Omental fat pad (tissue), 4 donors: ENCODE results near the genes LIN7C and ARL14EP.

DNA sequence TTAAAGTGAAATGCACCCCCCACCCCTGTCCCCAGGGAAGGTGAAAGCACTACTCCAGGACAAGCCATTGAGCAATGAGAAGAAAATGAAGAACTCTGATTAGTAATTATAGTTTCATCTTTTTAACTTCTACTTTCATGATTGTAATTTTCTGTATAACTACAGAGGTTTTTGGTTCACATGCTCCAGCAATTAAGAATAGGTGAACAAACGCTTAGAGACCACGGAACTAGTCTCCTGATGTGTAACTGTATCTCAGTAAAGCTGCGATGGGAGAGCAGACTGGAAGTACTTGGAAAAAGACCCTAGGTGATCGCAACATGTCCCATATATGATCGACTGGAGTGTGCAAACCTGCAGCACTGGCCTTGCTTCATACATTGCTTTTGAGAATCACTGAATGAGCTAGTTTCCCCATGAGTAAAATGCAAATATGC lies 3.0 kb downstream of the LGR4 start:
- PRO-cap, result no peak
- RAMPAGE, long total RNA, 4 experiments, result no peak in any of the 4 experiments

- PRO-cap, result unidirectional peak, minus-strand start at chr11:27506767
- RAMPAGE, long total RNA, 4 experiments, result start-site peak on the plus strand in 3 of 4 experiments, at chr11:27506813-27506857 at its widest, 12 to 21 reads per replicate; start-site peak on the minus strand in 3 of 4 experiments, at chr11:27506757-27506769 at its widest, 297 to 1,538 reads per replicate
Measured at GRCh38 chr11:27506014-27506933, at the start of gene LIN7C. LIN7C (minus strand) TSS chr11:27506769.

DNA sequence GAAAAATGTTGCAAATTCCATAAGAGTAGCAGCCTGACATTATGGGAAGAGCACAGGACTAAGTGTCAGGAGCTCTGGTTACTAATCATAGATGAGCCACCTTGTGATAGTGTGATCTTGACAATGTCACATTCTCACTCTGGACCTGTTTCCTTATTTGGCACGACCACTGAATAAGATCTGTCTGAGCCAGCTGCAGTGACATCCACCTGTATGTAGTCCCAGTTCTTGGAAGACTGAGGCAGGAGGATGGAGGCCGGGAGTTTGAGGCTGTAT lies 5.7 kb upstream of the LIN7C start:
- PRO-cap, result no peak
- RAMPAGE, long total RNA, 4 experiments, result no peak in any of the 4 experiments

GRCh38 chr11:28110001-28111373 lies 2.3 kb downstream of the METTL15 start:
- PRO-cap, result no peak
- RAMPAGE, long total RNA, 4 experiments, result start-site peak on the plus strand in 3 of 4 experiments, at chr11:28110290-28110322 at its widest, 38 to 162 reads per replicate

DNA sequence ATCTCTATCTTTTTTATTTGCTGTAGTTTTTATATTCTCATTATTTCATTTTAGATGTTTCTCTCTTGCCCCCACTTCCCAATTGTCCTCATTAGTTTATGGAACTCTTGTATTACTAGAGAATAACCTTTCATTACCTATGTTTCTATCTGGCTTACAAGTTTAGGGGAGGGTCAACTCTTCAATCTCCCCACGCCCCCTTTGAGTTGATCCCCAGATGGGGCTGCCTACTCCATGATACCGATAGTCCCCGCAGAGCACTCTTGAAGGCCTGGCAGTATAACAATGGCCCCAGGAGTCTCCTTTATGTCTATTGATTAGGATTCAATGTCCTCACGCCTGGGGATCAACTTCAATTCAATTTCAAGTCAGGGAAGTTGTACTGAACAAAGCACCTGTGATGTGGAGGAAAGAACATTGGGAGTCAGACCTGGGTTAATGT lies 520.2 kb downstream of the METTL15 start:
- PRO-cap, result no peak
- RAMPAGE, long total RNA, 4 experiments, result no peak in any of the 4 experiments

DNA sequence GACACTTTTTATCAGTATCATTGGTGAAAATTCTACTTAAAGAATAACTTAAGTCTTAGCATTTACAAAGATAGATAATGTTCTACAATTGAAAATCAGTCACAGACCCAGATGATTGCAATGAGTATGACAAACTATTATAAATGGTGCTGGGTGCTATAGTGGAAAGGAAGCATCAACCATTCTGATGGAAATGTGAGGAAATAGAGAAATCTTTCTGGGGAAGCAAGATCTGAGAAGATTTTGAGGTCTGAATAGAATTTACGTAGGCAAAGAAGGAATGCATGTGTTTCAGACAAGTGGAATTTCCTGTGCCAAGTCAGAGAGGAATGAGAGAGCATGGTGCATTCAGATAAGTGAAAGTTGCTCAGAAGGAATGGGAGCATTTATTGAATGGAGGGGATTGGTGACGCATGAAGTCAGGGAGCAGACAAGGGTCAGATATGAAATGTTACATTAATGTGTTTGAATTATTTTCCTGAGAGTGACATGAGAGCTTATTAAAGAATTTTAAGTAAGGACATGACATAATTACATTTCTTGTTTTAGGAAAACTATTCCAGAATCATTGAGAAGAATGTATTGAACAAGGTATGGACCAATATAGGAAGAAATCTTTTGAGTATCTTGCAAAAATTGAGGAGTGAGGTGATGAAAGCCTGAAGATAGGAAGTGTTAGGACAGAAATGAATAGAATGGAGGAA lies 725.5 kb downstream of the METTL15 start:
- PRO-cap, result no peak
- RAMPAGE, long total RNA, 4 experiments, result no peak in any of the 4 experiments

DNA sequence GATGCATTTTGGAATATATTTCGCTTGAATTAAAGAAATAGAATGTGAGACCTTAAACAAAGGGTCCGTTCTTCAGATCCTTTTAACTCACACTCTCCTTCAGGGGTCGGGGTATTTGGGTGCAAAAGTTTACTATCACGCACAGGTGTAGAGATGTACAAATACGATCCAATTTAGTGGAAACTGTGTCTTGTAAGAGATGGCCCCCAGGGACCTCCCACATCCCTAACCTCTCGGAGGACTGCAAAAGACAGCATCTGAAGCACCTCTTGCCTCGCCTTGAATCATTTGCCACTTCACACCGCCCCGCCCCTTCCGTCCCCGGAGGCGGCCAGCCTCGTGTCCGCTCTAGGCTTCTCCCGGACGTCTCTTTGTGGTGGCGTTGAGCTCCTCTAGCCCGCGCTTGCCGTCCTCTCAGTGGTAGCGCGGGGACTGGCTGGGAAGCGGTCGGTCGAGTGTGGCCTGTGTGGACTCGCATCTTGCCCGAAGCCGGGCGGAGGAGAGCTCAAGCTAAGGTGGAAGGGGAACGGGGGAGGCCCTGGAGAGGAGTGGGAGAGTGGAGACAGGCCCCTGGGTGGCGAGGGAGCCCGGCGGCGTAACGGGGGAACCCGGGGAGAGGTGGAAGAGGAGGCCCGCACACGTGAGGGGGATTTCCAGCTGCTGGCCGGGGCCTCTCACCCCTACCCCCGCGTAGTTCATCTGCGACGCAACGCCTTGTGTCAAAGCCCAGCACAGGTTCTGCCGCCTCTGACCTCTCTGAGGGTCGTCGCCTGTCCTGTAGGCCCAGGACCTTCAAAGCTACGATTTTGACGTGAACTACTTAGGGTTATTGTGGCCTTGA lies at the start of gene ARL14EP:
Gene ARL14EP, plus strand, starts transcription at position 417 of the 841 bp plus-strand sequence.
- PRO-cap, result unidirectional peak, plus-strand start at position 417 of the sequence
- RAMPAGE, long total RNA, 4 experiments, result start-site peak on the plus strand in 4 of 4 experiments, centred at positions 439 to 441 of the sequence, 142 to 654 reads per replicate

- PRO-cap, result no peak
- RAMPAGE, long total RNA, 4 experiments, result no peak in any of the 4 experiments
Measured at GRCh38 chr11:31477666-31478305, 31.6 kb downstream of the IMMP1L start.

DNA sequence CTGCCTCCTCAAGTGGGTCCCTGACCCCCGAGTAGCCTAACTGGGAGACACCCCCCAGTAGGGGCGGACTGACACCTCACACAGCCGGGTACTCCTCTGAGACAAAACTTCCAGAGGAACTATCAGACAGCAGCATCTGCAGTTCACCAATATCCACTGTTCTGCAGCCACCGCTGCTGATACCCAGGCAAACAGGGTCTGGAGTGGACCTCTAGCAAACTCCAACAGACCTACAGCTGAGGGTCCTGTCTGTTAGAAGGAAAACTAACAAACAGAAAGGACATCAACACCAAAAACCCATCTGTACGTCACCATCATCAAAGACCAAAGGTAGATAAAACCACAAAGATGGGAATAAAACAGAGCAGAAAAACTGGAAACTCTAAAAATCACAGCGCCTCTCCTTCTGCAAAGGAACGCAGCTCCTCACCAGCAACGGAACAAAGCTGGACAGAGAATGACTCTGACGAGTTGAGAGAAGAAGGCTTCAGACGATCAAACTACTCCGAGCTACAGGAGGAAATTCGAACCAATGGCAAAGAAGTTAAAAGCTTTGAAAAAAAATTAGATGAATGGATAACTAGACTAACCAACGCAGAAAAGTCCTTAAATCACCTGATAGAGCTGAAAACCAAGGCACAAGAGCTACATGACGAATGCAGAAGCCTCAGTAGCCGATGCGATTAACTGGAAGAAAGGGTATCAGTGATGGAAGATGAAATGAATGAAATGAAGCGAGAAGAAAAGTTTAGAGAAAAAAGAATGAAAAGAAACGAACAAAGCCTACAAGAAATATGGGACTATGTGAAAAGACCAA lies 69.5 kb downstream of the PAX6 start:
- PRO-cap, result no peak
- RAMPAGE, long total RNA, 4 experiments, result no peak in any of the 4 experiments

- PRO-cap, result no peak
- RAMPAGE, long total RNA, 4 experiments, result no peak in any of the 4 experiments
Measured at GRCh38 chr11:31813863-31814575, 2.9 kb upstream of the PAX6 start.

DNA sequence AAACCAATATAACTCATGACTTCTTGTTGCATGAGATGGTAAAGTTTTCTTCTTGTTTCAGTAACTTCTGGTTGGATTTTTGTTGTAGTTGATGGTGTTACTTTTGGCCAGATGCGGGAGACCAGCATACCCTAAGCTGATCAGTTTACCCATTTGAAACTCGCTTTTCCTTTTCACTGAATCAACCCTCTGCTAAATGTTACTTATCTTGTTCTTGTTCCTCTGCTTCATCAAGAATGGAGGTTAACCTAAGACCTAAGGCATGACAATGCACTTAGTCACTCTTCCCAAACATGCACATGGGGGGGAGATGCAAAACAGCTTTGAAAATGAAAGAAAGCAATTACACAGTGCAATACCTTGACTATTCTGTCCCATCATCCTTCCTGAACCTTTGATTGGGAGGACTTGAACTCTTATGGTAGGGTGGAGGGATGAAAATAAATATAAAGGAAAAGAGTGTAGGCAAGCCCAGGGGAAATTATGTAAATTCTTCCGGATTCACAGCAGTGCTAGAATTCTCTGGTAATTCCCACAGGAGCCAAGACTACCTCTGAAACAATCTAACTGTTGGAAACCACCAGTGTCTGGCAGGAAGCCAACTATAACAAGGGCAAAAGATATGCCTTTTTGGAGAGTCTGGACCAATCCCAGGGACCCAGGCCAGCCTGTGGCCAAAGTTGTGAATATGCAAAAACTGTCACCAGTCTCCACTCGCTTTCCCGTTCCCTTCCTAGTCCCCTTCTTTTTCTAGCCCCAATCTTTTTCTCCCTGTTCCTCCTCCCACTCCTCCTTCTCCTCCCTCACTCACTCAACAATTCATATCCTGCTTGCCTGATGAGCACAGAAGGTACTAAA lies 2.7 kb upstream of the RCN1 start:
- PRO-cap, result no peak
- RAMPAGE, long total RNA, 4 experiments, result no peak in any of the 4 experiments

- PRO-cap, result no peak
- RAMPAGE, long total RNA, 4 experiments, result no peak in any of the 4 experiments
Measured at GRCh38 chr11:32173484-32173683, 82.5 kb downstream of the RCN1 start.

- PRO-cap, result no peak
- RAMPAGE, long total RNA, 4 experiments, result no peak in any of the 4 experiments
Measured at GRCh38 chr11:32433498-32434293, 1.6 kb downstream of the WT1 start.

GRCh38 chr11:32436366-32436981 lies 1.1 kb upstream of the WT1 start:
- PRO-cap, result no peak
- RAMPAGE, long total RNA, 4 experiments, result no peak in any of the 4 experiments

- PRO-cap, result no peak
- RAMPAGE, long total RNA, 4 experiments, result no peak in any of the 4 experiments
Measured at GRCh38 chr11:32831081-32831774, 1.5 kb downstream of the PRRG4 start.

DNA sequence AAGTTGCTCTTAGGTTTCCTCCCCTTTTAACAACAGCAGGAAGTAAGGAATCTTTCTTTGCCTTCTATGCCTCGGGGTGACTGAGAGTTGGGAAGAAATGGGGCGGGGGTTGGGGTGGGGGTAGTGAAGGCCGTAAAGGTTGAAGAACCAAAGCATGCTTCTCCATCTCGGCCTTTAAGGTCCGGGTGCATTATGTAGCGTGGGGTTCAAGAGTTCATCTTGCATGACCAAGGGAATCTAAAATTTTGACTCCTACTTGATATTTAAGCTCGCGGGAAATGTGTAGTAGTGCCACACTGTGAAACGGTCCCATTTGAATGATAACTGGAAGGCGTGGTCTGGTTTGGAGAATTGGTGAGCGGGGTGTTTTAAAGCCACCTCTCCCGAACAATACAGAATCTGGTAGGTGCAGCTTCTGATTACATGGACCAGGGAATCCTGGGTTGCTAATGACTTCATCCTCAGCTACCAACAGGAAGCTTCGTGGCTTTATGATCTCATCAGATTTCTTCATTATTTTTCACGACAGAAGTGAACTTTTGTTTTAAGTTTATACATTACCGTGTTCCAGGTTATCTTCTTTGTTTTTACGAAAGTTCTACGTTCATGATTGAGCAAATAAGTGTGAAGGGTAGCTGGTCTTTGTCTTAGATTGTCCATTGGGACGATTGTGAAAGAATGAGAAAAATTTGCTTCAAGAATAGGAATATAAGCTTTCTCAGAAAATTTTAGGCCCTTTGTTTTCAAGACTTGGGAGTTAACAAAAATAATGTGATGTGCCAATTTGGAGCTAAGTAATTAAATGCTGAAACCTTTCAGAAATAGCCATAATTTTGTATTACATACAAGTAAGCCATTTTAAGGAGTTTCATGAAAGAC lies 1.6 kb downstream of the QSER1 start:
- PRO-cap, result no peak
- RAMPAGE, long total RNA, 4 experiments, result no peak in any of the 4 experiments

DNA sequence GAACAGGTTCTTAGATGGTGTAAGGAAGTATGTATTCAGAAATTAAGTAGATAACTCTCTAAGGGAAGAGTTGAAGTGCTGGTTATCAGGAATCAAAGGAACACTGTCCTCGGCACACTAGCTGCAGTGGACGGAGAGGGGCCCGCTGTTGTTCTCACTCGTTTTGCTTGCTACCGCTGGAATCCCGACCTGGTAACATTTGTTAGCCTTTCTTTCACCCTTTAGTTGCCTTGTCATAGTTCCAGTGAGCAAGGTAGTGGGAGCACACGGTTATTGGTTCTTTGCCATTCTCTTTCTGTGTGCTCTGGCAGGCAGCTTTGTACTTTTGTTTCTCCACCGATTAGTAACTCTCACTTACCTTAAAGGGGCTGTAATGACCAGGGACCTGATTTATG lies 1.7 kb downstream of the DEPDC7 start:
- PRO-cap, result no peak
- RAMPAGE, long total RNA, 4 experiments, result no peak in any of the 4 experiments

- PRO-cap, result no peak
- RAMPAGE, long total RNA, 4 experiments, result no peak in any of the 4 experiments
Measured at GRCh38 chr11:33056800-33057441, 17.5 kb downstream of the TCP11L1 start.

GRCh38 chr11:33086089-33086513 lies 46.7 kb downstream of the TCP11L1 start:
- PRO-cap, result no peak
- RAMPAGE, long total RNA, 4 experiments, result no peak in any of the 4 experiments

- PRO-cap, result no peak
- RAMPAGE, long total RNA, 4 experiments, result no peak in any of the 4 experiments
Measured at GRCh38 chr11:33277723-33278235, 20.6 kb downstream of the HIPK3 start.